Uterus (tissue), 7 donors: ENCODE measurements around the gene SHANK2.

- PRO-cap, 4 experiments, result no peak in any of the 4 experiments
- RAMPAGE, long total RNA, 2 experiments, result no peak in any of the 2 experiments
- RRBS, result 28% methylated on average over 6 of the region's 18 CpGs
These were observed 3.1 kb downstream of the FGF19 start for GRCh38 chr11:69700591-69701279.

DNA sequence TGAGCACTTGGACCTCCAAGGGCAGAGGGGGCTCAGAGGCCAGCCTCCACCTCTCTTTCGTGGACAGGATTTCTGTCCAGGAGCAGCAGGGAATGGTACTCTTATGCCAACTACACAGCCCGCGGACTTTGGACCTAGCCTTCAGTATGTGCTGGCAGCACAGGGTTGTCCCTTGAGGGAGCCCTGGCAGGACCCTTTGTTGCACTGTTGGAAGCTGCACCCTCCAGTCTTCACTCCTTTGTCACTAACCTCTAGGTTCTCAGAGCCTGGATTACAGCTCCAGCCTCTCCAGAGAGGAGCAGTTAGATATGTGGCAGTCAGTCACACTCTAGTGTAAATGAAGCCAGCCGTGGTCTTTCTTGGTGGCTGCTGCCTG, 109.4 kb upstream of the ANO1 start:
- PRO-cap, 4 experiments, result no peak in any of the 4 experiments
- RAMPAGE, long total RNA, 2 experiments, result no peak in any of the 2 experiments
- RRBS, result no CpG with 5 or more reads among the region's 4 CpGs

- PRO-cap, 4 experiments, result peak in 4 of 4 experiments; most common plus-strand start chr11:70108381 (in 1); most common minus-strand start chr11:70108291 (in 4)
- RAMPAGE, long total RNA, 2 experiments, result no peak in any of the 2 experiments
- RRBS, result no CpG with 5 or more reads among the region's 13 CpGs
These were observed 30.0 kb downstream of the ANO1 start for GRCh38 chr11:70108056-70108623.

DNA sequence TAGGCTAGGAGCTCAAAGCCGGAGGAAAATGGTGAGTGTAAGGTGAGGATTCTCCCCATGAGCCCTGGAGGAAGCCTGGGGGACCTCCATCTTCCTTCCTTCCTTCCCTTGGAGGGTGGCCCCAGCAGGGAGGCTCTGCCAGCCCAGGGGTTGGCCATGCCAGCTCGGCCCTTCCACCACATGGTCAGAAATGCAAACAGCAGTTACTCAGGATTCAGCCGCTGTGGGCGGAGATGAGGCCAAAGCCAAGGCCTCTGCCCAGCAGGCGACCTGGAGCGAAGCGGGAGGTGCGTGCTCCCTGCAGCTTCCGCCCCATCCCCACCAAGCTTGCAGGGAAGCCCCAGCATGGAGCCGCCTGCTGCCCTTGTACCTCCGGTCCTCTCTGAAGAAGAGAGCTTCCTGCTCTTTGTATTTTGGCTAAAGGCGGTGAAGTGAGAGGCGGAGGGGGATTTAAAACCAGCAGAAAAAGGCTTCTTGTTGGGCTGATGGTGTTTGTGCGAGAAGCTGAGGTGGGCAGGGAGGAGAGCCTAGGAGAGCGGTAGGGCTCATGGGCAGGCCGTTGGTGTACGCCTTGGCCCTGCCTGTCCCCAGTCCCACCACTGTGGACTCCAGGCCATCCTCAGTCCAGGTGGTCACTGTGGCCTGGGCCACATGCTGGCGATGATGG, 50.4 kb downstream of the ANO1 start:
- PRO-cap, 4 experiments, result no peak in any of the 4 experiments
- RAMPAGE, long total RNA, 2 experiments, result no peak in any of the 2 experiments
- RRBS, result no CpG with 5 or more reads among the region's 18 CpGs

DNA sequence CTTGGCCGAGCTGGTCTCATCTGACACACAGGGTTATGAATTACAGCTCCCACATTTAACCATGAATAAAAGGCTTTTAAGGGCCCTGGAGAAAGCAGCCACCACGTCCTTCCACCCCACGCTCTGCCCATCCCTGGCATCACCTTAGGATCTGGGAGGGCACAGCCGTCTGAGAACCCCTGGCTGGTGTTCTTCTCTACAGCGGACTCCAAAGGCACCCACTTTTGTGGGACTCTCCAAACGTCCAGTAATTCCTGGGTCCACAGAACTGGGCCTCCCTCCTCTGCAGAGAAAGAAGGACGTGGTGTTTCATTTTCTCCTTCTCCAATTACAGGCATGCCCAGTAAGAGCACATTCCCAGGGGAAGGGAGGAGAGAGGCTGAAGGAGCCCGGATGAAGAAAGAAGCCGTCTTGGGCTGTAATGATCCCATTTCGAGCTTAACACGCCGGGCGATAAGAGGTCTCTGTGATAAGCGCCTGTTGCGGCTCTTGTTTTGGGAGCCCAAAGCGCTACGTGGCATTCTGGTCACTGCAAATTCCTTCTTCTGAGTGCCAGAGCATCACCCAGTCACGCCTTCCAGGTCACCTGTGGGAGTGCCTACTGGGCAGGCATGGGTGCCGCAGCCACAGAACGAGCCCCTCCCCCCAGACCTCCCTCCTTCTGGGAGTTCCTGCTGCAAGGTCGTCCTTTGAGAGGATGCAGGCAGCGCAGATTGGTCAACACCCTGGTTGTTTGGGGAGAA, 57.4 kb downstream of the ANO1 start:
- PRO-cap, 4 experiments, result peak in 1 of 4 experiments; most common plus-strand start position 431 of the sequence (in 1); most common minus-strand start position 287 of the sequence (in 1)
- RAMPAGE, long total RNA, 2 experiments, result no peak in any of the 2 experiments
- RRBS, result 40% methylated on average over 2 of the region's 22 CpGs

DNA sequence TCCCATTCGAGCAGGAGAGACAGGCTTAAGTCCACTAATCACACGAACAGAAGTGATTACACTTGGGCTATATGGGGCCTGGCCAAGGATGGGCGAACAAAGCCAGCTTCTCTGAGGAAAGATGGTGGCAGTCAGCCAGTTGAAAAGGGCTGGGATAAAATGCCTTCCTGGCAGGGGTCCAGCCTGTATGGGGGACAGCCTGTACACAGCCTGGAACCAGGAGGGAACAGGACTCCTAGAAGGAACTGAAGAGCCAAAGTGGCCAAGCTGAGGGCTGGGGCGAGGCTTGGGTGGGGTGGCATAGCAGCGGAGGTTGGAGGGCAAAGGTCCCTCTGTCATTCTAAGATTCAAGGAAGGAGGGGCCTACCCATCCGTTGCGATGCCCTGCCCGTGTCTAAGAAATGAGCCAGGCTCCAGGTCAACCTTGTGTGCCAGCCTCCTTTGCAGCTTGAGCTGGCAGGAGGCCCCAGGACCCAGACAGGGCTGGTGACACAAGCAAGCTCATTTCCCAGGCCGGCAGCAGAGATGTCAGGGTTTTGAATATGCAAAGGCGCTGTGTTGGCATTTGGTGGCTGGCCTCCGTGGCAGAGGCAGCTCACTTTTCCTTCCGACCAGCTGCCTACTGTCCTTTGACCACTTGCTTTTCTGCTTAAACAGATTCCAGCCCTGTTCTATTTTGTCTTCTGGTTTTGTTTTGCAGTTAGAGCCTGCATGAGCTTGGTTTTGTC, 22.7 kb downstream of the FADD start:
- PRO-cap, 4 experiments, result no peak in any of the 4 experiments
- RAMPAGE, long total RNA, 2 experiments, result no peak in any of the 2 experiments
- RRBS, result no CpG with 5 or more reads among the region's 12 CpGs

DNA sequence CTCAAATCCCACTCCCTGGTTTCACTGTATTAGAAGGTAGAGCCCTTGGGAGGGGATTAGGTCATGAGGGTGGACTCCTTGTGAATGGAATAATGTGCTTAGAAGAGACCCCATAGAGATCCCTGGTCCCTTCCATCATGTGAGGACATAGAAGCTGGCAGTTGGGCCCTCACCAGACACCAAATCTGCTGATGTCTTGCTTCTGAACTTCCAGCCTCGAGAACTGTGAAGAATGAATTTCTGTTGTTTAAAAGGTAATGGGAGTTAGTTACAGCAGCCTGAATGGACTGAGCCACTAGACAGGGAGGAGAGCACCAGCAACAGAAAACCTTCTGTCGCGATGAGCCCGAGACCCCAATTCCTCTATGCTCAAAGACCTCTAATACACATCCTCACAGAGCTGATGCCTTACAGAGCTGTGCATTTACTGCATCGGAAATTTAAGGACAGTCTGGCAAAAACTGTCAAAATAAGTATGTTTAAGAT, 50.6 kb downstream of the PPFIA1 start:
- PRO-cap, 4 experiments, result no peak in any of the 4 experiments
- RAMPAGE, long total RNA, 2 experiments, result no peak in any of the 2 experiments
- RRBS, result no CpG with 5 or more reads among the region's 5 CpGs

DNA sequence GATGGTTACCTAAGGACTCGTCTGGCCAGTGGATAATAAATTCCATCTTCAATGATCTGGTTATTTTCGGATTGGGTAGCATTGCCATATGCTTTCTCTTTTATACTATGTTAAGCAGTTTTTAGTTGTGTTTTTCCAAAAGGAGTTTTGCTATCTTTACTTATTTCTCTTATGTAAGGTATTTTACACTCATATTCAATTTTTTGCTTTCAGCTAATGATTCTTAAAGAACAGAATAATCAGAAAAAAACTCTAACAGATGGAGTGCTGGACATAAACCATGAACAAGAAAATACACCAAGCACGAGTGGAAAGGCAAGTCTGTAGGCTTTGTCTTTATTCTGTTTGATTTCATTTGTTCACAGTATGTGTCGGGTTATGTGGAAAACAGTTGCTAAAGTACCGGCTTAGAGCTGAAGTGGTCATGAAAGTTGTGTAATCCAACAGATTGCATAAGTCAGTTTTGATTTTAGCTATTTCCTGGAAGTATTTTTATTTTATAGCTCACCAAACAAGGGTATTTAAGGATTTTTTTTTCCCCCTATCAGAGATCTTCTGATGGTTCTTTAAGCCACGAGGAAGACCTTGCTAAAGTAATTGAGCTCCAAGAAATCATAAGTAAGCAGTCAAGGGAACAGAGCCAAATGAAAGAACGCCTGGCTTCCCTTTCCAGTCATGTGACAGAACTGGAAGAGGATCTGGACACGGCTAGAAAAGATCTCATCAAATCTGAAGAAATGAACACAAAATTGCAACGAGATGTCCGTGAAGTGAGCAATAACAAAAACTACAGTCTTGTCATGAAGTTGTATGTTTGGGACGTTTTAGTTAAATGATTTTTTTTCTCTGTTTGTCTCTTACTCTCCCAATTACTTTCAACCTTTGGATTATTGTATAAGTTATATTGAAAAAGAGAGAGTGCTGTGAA, 55.8 kb downstream of the PPFIA1 start:
- PRO-cap, 4 experiments, result peak in 1 of 4 experiments; most common plus-strand start position 596 of the sequence (in 1); most common minus-strand start position 370 of the sequence (in 1)
- RAMPAGE, long total RNA, 2 experiments, result start-site peak on the plus strand in 1 of 2 experiments, centred at position 649 of the sequence, 36 reads per replicate
- RRBS, result no CpG with 5 or more reads among the region's 11 CpGs

- PRO-cap, 4 experiments, result no peak in any of the 4 experiments
- RAMPAGE, long total RNA, 2 experiments, result no peak in any of the 2 experiments
- RRBS, result no CpG with 5 or more reads among the region's 31 CpGs
These were observed 21.4 kb downstream of the CTTN start for GRCh38 chr11:70419348-70420473.

- PRO-cap, 4 experiments, result peak in 3 of 4 experiments; most common plus-strand start chr11:70424692 (in 3)
- RAMPAGE, long total RNA, 2 experiments, result no peak in any of the 2 experiments
- RRBS, result no CpG with 5 or more reads among the region's 5 CpGs
These were observed 26.2 kb downstream of the CTTN start for GRCh38 chr11:70424566-70424847.

DNA sequence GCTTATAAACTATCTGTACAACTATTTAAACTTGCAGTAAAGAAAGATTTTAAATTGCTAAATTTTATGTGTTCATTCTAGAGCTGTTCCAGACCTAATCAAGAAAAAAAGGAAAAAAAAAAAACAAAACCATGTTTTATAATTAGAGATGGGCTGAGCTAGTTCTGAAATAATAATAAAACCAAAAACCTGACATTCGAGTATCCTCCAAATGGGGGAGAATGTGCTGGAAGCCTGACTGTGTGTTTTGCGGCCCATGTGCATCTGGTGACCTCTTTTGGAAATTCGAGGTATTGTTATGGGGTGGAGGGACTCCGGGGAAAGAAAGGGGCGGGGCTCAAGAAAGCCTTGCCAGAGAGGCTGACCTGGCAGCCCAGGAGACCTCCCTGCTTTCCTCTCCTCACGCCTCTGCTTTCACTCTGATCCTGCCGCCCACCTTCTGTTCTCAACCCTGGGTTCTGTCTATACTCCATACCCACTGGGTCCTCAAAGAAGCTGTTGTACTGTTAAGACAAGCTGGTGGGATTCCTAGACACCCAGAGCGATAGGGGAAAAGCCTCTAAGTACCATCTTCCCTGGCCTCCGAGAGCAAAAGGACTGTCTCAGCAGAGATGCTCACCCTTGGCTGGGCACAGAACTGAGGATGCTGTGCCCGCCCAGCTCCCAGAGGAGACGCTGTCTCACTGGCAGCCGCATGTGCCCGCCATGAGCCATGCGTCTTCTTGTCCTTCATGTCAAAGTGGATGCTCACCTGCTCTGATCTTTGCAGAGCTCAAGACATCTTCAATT, 73.0 kb downstream of the CTTN start:
- PRO-cap, 4 experiments, result no peak in any of the 4 experiments
- RAMPAGE, long total RNA, 2 experiments, result no peak in any of the 2 experiments
- RRBS, result no CpG with 5 or more reads among the region's 14 CpGs

- PRO-cap, 4 experiments, result no peak in any of the 4 experiments
- RAMPAGE, long total RNA, 2 experiments, result no peak in any of the 2 experiments
- RRBS, result no CpG with 5 or more reads among the region's 24 CpGs
These were observed 243.9 kb downstream of the CTTN start for GRCh38 chr11:70641900-70643016.

DNA sequence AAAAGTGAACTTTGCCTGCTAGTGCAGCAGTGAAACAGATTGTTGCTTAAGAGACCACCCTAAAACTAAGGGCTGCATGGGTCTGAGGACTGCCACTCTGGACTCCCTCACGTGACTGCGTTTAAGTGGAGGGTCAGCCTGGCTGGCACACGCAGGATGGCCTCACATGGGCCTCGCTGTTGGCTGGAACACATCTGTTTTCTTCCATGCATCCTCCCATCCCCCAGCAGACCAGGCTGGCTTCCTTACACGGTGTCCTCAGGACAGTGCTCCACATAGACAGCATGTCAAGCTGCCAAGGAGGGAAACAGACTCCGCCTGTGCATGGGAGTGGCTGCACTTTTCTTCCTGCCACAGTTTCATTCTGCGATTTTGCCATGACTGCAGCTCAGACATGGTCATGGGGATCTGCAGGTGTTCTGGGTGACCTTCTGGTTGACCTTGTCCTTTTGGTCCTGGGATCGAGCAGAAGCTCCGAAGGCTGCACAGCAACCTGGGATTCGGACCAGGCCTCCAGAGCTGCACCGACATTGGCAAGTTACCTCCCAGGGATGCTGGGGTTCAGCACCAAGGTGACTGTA, 344.2 kb downstream of the SHANK2 start:
- PRO-cap, 4 experiments, result no peak in any of the 4 experiments
- RAMPAGE, long total RNA, 2 experiments, result no peak in any of the 2 experiments
- RRBS, result no CpG with 5 or more reads among the region's 11 CpGs

GRCh38 chr11:71248668-71249114, 3.7 kb downstream of the SHANK2 start:
- PRO-cap, 4 experiments, result no peak in any of the 4 experiments
- RAMPAGE, long total RNA, 2 experiments, result no peak in any of the 2 experiments
- RRBS, result no CpG with 5 or more reads among the region's 8 CpGs

DNA sequence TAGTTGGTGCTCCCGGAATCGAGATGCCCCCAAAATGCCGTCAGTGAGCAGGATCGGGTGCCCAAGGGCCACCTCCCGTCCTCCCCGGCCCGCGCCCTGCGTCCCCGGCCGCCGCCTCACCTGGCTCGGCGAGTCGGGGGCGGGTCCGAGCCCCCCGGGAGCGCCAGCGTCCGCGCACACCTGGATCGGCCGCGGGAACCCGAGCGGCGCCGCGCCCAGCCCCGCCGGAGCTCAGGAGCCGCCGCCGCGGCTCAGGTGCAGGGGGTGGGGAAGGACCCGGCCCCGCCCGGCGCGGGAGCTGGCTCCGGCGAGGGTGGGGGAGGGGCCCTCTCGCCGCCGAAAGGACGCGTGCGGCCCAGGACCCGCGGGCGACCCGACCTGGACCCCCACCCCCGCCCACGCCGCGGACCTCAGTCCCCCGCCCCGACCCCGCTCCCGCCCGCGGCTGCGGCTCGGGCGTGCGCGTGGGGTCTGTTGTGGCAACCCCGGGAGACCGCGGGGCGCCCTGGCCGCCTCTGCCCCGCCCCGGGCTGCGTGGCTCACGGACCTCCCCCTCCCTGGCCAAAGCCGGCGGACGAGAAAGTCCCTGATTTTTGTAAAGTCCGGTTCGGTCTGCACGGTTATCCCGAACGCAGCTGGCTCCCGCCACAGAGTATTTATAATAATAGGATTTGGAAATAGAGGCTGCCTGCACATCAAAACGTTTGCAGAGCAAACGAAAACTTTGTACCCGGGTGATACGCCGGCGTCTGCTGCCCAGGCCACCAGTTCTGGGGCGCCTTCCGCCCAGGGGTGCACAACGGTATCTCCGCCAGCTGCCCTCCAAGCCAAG, at the start of gene SHANK2:
SHANK2 (minus strand) TSS at position 273 of the 832 bp plus-strand sequence.
- PRO-cap, 4 experiments, result peak in 2 of 4 experiments; most common plus-strand start position 590 of the sequence (in 2); most common minus-strand start position 517 of the sequence (in 2)
- RAMPAGE, long total RNA, 2 experiments, result no peak in any of the 2 experiments
- RRBS, result 2% methylated on average over 46 of the region's 96 CpGs

- PRO-cap, 4 experiments, result no peak in any of the 4 experiments
- RAMPAGE, long total RNA, 2 experiments, result no peak in any of the 2 experiments
- RRBS, result no CpG with 5 or more reads among the region's 6 CpGs
These were observed 2.9 kb upstream of the SHANK2 start for GRCh38 chr11:71255153-71255851.

GRCh38 chr11:71453332-71453859, 393 bp downstream of the NADSYN1 start:
- PRO-cap, 4 experiments, result no peak in any of the 4 experiments
- RAMPAGE, long total RNA, 2 experiments, result no peak in any of the 2 experiments
- RRBS, result 1% methylated on average over 3 of the region's 28 CpGs

- PRO-cap, 4 experiments, result no peak in any of the 4 experiments
- RAMPAGE, long total RNA, 2 experiments, result no peak in any of the 2 experiments
- RRBS, result no CpG with 5 or more reads among the region's 16 CpGs
These were observed 37.0 kb upstream of the KRTAP5-7 start for GRCh38 chr11:71490062-71490557.

DNA sequence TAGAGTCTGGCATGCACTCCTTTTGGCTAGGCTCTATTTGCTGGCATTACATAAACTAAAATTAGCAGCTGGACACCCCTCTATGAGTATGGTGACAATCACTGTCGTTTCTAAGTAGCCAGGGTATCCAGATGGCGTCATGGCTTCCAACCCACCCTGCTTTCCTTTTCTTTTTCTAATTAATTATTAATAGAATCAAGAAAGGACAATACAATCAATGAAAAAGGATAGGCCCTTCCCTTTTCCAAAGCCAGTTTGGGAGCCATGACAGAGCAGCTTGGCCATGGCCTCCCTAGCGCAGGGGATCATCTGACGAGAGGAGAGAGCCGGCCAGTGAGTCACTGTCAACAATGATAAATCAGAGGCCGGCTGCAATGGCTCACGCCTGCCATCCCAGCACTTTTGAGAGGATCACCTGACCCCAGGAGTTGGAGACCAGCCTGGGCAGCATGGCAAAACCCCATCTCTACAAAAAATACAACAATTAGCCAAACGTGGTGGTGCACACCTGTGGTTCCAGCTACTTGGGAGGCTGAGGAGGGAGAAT, 27.6 kb upstream of the KRTAP5-7 start:
- PRO-cap, 4 experiments, result no peak in any of the 4 experiments
- RAMPAGE, long total RNA, 2 experiments, result no peak in any of the 2 experiments
- RRBS, result no CpG with 5 or more reads among the region's 8 CpGs

DNA sequence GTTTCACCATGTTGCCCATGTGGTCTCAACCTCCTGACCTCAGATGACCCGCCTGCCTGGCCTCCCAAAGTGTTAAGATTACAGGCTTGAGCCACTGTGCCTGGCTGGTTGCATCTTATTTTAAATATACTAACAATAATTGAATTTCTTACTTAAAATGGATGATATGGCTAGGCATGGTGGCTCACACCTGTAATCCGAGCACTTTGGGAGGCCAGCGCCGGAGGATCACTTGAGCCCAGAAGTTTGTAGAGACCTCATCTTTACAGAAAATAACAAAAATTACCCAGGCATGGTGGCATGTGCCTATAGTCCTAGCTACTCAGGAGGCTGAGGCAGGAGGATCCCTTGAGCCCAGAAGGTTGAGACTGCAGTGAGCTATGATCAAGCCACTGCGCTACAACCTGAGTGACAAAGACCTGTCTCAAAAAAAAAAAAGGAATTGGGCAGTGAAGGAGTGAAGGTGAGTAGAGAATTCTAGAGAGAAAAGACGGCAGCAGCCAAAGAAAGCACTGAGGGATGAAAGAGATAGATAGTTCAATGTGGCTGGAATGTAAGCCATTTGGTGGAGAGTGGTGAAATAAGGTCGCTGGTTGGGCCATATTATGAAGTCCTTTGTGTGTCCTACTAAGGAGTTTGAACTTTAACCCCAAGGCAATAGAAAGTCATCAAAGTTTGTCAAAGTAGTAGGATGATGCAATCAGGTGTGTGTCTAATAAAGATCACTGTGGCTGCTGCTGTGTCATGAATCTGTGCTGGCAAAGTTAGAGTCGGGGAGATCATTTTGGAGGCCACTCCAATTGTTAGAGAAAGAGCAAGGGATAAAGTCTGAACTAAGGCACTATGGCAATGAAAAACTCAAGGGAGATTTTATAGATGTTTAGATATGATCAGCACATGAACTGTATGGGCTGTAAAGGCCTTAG, 18.5 kb downstream of the RNF121 start:
- PRO-cap, 4 experiments, result no peak in any of the 4 experiments
- RAMPAGE, long total RNA, 2 experiments, result no peak in any of the 2 experiments
- RRBS, result no CpG with 5 or more reads among the region's 8 CpGs